Sigmoid colon (tissue), 4 donors: ENCODE data around the genes PTK7, CRIP3 and RSPH9.

DNA sequence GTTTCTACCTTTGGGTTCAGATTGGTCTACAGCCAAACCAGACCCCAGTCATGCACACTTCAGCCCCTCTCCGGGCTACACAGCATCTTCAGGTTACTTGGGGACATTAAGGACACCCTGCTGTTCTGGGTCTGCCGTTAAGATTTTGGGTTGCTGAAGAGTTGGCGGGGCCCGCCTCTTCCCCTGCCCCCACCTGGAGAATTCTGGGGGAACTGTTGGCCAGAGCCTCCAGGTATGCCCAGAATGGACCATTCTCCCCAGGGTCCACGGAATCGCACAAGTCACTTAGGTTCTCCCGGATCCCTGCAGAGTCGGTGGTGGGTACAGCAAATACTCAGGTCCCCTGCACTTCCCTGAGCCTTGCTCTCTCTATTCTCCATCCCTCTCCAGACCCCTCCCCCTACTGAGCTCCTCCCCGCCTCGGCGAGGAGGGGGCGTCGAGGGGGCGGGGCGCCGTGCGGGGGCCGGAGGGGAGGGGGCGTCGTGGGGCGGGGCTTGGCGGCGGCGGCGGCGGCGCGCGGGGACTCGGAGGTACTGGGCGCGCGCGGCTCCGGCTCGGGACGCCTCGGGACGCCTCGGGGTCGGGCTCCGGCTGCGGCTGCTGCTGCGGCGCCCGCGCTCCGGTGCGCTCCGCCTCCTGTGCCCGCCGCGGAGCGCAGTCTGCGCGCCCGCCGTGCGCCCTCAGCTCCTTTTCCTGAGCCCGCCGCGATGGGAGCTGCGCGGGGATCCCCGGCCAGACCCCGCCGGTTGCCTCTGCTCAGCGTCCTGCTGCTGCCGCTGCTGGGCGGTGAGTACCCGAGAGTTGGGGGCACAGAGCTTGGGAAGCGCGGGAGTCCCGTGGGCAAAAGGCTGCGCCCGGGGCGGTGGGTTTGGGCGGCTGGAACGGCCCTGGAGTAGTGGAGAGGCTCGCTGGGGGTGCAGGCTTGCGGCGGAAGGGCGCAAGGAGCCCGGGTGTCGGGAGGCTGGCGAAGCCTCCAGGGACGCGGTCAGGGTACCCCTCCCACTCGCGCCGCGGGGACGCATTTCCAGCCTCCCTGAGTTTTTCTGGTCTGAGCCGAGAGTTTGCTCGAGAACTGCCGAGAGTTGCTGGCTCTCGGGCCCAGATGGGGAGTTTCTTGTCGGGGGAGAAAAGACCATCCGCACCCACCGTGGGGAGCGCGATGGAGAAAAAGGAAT is at the start of gene PTK7:
Gene PTK7, plus strand, starts transcription at position 534 of the 1,176 bp plus-strand sequence.
- PRO-cap: no peak
- RAMPAGE, long total RNA, 4 experiments: no peak in any of the 4 experiments

DNA sequence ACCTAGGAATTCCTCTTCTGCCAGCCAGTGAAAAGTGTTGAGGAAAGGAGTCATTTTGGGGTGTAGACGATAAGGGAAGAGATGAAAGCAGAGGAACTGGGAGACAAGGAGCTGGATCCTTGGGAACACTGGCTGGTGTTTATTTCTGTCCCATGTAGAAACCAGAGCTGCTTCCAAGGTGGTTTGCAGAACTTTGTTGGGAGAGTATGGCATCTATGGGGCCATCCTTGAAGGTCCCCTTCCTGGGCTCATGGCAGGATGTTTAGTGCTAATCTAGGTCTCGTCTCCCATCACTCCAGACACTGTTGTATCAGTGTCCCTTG is 1.8 kb downstream of the SRF start:
- PRO-cap: no peak
- RAMPAGE, long total RNA, 4 experiments: no peak in any of the 4 experiments

- PRO-cap: no peak
- RAMPAGE, long total RNA, 4 experiments: no peak in any of the 4 experiments
Observed at GRCh38 chr6:43306047-43306785, 2.4 kb downstream of the CRIP3 start.

GRCh38 chr6:43308257-43309193 is at the start of gene CRIP3:
TSS of gene CRIP3 (minus strand) at chr6:43308826.
- PRO-cap: no peak
- RAMPAGE, long total RNA, 4 experiments: no peak in any of the 4 experiments

DNA sequence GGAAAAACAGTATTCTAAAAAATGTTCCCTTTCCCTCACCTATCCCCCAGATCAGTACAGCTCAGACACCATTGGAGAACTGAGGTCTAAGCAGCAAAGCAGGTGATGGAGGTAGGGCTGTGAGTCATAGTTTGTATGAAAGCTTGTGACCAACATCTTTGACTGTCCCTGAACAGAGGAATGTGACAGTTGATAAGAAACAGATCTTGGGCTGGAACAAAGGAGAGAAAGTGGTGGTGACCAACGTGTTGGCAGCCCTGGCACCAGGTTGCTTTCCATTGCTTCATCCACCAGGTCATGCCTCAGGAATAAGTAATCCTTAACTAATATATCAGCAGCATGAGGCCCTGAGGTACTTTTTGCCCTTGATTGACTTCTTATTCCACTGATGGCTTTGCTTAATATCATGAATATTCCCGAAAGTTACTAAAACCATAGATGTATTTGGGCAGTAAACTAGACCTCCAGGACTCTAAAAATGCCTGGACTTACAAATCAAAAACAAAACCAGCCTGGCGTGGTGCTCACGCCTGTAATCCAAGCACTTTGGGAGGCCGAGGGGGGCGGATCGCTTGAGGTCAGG is 20.0 kb upstream of the CRIP3 start:
- PRO-cap: no peak
- RAMPAGE, long total RNA, 4 experiments: no peak in any of the 4 experiments

- PRO-cap: no peak
- RAMPAGE, long total RNA, 4 experiments: no peak in any of the 4 experiments
Observed at GRCh38 chr6:43355576-43356609, 13.6 kb downstream of the ZNF318 start.

- PRO-cap: no peak
- RAMPAGE, long total RNA, 4 experiments: no peak in any of the 4 experiments
Observed at GRCh38 chr6:43391058-43391576, 21.7 kb upstream of the ZNF318 start.

GRCh38 chr6:43438508-43439155 is 11.3 kb downstream of the ABCC10 start:
- PRO-cap: no peak
- RAMPAGE, long total RNA, 4 experiments: no peak in any of the 4 experiments

DNA sequence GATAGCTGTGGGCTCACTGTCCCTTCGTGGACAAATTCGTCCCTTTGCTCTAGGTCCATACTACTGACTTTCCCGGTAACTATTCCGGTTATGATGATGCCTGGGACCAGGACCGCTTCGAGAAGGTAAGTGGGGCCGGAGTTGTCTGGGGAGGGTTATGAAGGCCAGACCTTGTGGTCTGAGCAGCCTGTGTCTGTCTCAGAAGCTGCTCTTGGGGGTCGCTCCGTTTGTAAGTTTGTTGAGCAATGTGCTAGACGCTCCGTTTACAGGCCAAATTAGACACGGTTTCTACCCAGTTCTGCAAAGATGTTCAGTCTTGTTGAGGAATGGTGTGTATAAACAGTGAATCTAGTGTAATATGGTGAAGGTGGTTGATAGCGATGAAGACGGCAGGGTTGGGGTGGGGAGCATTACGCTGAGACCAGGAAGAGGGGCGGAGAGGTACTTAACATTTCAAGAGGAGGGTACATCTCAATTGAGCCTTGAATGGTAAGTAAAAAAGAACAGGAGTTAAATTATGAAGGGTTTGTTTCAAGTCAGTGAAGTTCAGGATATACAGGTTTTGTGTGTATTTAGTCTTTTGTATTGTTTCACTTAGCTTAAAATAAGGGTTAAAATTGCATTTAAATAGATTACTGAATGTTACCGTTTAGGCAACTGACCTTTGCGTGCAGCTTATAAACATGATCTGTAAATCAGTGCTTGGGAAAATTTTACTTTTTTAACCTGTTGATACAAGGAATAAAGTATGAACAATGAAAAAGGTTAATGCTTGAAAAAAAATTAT is 557 bp downstream of the POLR1C start:
- PRO-cap: no peak
- RAMPAGE, long total RNA, 4 experiments: no peak in any of the 4 experiments

DNA sequence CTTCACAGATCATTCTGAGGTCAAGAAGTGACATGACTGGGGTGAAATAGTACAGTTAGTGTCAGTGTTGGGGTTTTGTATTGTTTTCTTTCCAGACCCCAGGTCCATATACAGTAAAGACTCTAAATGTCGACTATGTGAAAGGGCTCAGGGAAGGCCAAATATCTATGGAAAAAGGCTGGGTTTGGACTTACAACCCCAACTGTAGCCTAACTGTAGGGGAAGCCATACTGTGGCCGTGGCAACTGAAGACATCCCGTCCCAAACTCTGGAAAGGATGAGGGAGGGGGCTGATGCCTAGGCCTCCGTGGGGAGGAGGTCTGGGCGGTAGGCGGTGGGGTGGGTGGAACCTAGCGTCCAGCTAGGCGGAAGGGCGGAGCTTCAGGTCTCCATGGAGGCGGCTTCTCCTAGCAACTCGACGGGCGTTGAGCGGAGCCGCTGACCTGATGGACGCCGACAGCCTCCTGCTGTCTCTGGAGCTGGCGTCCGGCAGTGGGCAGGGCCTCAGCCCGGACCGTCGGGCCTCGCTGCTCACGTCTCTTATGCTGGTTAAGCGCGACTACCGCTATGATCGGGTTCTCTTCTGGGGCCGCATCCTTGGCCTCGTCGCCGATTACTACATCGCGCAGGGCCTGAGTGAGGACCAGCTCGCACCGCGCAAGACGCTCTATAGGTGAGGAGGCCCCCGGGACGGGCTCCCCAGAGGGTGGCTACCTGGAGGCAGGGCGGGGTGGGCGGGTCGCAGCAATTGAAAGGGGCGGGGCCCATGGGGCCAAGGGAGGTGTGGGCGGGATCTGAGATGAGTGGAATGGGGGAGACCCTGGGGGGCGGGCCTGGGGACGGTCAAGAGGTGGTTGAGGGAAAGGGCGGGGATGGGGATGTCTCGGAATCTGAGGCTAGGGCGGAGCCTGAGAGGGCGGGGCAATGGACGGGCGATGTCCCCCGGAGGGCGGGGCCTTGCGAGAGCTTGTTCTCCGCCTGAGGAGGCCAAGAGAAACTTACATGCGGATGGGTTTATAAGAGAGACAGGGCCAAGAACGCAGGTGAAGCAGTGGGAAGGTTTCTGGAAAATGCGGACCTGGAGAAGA is at the start of gene RSPH9:
Gene RSPH9, plus strand, starts transcription at position 384 of the 1,088 bp plus-strand sequence.
- PRO-cap: no peak
- RAMPAGE, long total RNA, 4 experiments: start-site peak on the plus strand in 1 of 4 experiments, centred at position 425 of the sequence, 5 reads per replicate

- PRO-cap: no peak
- RAMPAGE, long total RNA, 4 experiments: no peak in any of the 4 experiments
Observed at GRCh38 chr6:43682715-43683157, 4.9 kb downstream of the MRPS18A start.

GRCh38 chr6:43717550-43718294 is 30.1 kb upstream of the MRPS18A start:
- PRO-cap: no peak
- RAMPAGE, long total RNA, 4 experiments: no peak in any of the 4 experiments

DNA sequence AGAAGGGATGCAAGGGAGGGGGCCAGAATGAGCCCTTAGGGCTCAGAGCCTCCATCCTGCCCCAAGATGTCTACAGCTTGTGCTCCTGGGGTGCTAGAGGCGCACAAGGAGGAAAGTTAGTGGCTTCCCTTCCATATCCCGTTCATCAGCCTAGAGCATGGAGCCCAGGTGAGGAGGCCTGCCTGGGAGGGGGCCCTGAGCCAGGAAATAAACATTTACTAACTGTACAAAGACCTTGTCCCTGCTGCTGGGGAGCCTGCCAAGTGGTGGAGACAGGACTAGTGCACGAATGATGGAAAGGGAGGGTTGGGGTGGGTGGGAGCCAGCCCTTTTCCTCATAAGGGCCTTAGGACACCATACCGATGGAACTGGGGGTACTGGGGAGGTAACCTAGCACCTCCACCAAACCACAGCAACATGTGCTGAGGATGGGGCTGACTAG is 1.9 kb upstream of the VEGFA start:
- PRO-cap: no peak
- RAMPAGE, long total RNA, 4 experiments: no peak in any of the 4 experiments

DNA sequence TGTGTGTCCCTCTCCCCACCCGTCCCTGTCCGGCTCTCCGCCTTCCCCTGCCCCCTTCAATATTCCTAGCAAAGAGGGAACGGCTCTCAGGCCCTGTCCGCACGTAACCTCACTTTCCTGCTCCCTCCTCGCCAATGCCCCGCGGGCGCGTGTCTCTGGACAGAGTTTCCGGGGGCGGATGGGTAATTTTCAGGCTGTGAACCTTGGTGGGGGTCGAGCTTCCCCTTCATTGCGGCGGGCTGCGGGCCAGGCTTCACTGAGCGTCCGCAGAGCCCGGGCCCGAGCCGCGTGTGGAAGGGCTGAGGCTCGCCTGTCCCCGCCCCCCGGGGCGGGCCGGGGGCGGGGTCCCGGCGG is 236 bp upstream of the VEGFA start:
- PRO-cap: bidirectional peak, plus-strand start outside the sequence, minus-strand start at position 293 of the sequence
- RAMPAGE, long total RNA, 4 experiments: no peak in any of the 4 experiments

DNA sequence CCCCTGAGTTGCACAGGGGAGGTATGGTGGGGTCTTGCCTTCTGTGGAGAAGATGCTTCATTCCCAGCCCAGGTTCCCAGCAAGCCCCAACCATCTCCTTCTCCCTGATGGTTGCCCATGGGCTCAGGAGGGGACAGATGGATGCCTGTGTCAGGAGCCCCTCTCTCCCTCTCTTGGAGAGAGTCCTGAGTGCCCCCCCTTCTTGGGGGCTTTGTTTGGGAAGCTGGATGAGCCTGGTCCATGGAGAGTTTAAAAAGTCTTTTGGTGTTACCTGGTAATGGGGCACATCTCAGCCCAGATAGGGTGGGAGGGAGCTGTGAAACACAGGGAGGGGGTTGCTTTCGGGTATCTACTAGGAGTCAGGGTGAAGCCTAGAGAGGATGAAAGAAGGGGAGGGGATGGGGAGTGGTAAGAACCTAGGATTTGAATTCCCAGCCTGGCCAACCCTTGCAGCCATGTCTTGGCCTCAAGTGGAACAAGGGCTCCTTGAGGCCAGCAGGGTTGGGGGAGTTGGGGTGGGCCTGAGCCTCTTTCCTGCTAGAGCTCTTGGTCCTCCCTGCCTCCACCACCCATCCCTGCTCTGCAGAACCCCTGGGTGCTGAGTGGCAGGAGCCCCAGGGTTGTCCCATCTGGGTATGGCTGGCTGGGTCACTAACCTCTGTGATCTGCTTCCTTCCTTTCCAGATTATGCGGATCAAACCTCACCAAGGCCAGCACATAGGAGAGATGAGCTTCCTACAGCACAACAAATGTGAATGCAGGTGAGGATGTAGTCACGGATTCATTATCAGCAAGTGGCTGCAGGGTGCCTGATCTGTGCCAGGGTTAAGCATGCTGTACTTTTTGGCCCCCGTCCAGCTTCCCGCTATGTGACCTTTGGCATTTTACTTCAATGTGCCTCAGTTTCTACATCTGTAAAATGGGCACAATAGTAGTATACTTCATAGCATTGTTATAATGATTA is 8.0 kb downstream of the VEGFA start:
- PRO-cap: no peak
- RAMPAGE, long total RNA, 4 experiments: no peak in any of the 4 experiments

GRCh38 chr6:43784204-43785561 is 14.7 kb downstream of the VEGFA start:
- PRO-cap: no peak
- RAMPAGE, long total RNA, 4 experiments: no peak in any of the 4 experiments

- PRO-cap: no peak
- RAMPAGE, long total RNA, 4 experiments: no peak in any of the 4 experiments
Observed at GRCh38 chr6:43811018-43811990, 41.3 kb downstream of the VEGFA start.

DNA sequence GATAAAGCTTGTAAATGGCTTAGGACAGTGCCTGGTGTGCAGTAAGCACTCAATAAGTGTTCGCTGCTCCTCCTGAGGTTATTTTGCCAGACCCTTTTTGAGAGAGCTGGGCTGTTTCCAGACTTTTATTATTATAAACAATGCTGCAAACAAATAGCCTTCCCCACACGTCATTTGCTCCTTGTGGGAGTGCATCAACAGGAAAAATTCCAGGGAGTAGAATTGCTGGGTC is 70.7 kb downstream of the VEGFA start:
- PRO-cap: no peak
- RAMPAGE, long total RNA, 4 experiments: no peak in any of the 4 experiments

- PRO-cap: no peak
- RAMPAGE, long total RNA, 4 experiments: no peak in any of the 4 experiments
Observed at GRCh38 chr6:43890822-43891664, 121.0 kb downstream of the VEGFA start.

DNA sequence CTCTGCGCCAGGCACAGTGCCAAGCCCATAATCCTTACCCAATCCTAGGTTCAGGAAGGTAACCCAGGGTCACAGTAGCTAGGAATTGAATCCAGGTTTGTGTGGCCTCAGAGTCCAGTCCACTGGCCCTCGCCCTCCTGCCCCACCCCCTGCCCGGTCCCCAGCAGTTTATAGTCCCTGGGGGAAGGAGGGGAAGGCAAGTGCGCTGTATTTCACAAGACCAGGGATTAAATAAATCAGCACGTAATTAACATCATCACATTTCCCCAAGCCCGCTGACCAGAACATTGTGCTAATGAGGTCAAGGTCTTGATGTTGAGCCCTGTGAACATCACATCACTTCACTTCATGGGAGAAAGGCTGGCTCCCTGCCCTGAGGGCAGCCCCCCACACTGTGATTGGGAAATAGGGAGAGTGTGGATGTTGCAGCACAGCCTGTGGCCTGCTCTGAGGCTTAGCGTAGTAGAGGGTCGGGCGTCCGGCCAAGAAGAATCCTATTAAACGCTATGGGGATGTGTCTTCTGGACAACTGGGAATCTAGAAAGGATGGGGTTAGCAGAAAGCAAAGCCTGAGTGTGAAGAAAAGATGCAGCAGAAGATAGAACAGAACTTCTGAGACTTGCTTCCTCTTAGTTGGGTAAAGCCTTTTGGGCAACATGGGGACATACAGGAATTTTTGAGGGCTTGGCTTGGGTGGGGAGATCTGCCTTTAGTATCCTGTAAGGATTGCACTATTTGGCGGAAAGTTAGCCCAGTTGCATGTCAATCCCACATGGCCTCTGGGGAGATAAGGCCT is 147.5 kb downstream of the VEGFA start:
- PRO-cap: no peak
- RAMPAGE, long total RNA, 4 experiments: no peak in any of the 4 experiments